HTR-8/SVneo (cell line): ENCODE data around the gene ARHGAP23.

DNA sequence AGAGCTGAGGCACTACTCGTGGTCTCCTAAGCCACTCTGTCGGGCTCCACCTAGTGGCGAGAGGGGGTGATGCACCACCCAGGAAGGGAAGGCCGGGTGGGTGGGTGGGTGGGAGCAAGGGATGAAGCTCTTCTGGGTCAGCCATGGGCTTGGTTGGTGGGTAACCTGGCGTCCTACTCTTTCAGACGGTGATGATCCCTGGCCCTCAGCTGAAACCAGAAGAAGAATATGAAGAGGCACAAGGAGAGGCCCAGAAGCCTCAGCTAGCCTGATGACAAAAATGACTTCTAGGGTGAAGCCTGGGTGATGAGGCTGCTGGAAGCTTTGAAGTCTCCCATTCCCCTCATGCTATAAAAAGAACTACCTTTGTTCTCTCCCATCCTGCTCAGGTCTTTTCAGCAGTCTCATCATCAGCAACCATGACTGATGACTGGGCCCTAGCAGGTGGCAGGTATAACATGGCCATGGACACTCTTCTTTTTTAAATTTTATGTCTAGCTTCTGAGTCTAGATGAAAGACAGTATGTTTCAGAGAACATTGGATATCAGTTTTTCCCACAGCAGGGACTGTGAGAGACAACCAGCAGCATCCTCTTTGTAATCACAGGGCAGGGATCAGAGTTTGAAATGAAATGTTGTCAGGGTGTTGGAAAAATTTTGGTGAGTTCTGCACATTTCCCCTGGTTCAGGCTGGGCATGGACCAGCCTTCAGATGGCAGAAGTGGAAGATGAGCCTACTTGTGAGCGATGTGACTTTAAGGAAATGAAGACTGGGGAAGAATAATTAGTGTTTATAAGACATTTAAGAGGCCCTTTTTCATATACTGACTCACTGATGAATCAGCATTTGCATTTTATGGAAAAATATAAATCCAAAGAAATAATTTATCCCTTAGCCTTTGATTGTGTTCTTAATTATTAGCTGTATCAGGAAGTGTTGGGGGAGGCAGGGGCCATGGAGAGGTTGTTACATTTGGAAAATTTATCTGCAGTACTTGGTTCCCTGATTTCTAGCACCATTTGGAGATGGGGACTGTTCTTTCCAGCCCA is 21.1 kb downstream of the GPR179 start:
- RRBS: no CpG with 5 or more reads among the region's 7 CpGs

- RRBS: no CpG with 5 or more reads among the region's 20 CpGs
Measured at GRCh38 chr17:38415315-38416108, 12.8 kb upstream of the ARHGAP23 start.

DNA sequence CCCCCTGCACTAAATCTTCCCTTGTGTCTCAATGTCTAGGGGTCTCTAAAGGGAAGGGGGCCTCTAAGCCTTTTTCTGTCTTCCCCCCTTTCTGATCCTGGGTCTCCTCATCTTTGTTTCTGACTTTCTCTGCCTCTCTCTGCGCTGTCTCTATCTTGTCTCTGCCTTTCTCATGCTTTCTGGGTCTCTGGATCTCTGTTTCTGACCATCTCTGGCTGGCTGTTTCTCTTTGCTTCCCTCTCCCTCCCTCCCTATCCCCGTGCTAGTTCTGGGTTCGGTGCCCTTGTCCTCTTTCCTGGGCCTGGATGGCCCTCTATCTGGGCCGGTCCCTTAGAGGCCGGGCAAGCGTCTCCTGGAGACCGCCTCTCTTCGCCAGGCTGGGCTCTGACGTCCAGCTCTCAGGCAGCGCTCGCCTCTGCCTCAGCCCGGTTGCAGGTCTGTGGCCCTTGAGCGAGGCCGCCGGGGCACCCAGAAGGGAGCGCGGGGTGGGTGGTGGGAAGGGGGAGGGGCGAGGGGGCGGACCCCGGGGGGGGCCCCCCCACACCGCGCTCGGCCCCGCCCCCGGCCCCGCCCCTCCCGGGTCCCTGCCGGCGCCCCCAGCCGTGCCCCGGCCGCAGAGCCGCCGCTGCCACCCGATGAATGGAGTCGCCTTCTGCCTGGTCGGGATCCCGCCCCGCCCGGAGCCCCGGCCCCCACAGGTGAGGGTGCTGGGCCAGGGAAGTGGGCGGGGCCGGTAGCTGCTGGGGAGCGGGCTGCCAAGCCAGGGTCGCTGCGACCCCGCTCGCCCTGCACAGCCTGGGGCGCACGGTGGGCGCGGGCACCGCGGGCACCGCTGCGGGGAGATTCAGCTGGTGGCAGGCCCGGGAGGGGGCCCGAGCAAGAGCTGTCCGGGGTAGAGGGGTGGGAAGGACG is at the start of gene ARHGAP23:
ARHGAP23 (plus strand) TSS at position 614 of the 912 bp plus-strand sequence.
- RRBS: no CpG with 5 or more reads among the region's 60 CpGs

DNA sequence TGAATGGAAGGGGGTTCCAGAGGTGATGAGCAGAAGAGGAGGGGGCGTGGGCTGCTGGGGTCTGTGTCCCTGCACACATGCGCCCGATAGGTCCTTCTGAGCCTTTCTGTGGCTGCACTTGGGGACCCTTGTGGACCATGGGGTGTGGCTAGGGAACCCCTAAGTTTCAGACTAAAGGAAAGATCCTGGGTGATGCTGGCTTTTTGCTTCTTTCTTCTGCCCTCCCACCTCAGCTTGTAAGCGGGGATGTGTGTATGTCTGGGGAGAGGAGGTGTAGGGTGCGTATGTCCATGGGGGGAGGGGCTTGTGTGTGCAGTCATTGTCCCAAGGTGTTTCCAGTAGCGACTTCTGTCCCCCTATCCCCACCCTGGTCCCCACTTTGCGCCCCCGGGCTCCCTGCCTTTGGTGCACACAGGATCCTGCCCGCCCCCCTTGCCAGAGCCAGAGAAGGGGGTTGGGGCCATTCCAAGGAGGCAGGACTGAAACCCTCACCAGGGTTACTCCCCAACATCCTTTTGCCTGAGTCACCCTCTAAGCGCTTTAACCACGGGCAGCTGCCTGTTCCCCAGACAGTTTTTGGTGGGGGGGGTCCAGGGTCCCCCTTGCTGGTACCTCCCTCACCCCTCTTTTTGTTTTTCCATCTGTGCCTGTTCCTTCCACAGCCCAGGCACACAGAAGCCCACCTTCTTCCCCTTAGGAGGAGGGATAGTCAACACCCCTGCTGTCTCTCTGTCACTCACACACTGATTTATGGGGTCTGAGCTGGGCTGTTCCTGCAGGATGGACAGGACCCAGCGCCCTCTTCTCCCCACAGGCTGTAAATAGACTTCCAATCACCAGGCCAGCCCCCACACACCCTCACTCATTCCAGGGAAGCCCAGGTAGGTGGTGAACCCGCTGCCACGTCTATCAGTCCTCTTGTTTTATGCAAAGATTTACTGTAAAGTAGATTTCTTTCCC is 83.2 kb downstream of the ARHGAP23 start:
- RRBS: no CpG with 5 or more reads among the region's 14 CpGs

- RRBS: no CpG with 5 or more reads among the region's 8 CpGs
Measured at GRCh38 chr17:38617292-38617657, 11.5 kb upstream of the SRCIN1 start.

DNA sequence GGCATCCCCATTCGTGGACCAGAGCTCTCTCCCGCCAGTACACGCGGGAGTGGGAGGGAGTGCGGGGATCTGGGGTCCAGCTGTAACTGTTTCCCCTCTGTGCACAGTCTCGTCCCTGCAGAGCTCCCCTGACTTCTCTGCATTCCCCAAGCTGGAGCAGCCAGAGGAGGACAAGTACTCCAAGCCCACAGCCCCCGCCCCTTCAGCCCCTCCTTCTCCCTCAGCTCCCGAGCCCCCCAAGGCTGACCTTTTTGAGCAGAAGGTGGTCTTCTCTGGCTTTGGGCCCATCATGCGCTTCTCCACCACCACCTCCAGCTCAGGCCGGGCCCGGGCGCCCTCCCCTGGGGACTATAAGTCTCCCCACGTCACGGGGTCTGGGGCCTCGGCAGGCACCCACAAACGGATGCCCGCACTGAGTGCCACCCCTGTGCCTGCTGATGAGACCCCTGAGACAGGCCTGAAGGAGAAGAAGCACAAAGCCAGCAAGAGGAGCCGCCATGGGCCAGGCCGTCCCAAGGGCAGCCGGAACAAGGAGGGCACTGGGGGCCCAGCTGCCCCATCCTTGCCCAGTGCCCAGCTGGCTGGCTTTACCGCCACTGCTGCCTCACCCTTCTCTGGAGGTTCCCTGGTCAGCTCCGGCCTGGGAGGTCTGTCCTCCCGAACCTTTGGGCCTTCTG is 11.3 kb downstream of the MLLT6 start:
- RRBS: no CpG with 5 or more reads among the region's 23 CpGs

- RRBS: no CpG with 5 or more reads among the region's 18 CpGs
Measured at GRCh38 chr17:38724357-38725164, 5.6 kb upstream of the CISD3 start.

DNA sequence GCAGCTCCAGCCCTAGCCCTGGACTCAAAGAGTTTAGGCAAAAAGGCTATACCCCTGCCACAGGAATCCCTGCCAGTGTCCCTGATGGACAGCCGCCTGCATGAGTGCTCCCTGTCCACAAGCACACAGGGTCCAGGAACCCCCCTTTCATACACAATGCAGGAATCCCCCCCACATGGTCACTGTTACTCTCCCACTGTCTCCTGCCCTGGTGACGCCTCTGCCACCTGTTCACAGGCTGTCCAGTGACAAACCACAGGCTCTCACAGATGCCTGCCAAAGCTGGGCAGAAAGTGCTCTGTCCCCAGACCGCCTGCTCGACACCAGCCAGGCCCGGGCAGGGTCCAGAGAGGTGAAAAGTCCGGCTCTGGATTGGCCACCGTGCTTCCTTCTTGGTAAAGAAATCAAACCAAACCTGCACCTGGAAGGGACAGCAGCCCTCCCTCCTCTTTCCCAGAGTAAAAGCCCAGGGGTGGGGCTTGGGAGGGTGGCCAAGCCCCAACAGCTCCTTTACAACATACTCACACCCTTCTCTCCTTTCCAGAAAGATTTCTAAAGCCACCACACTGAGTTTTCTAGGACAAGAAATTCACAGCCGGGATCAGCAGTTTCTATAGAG is 6.3 kb downstream of the PCGF2 start:
- RRBS: no CpG with 5 or more reads among the region's 8 CpGs

- RRBS: no CpG with 5 or more reads among the region's 5 CpGs
Measured at GRCh38 chr17:38743530-38744197, 4.5 kb downstream of the PCGF2 start.

- RRBS: no CpG with 5 or more reads among the region's 8 CpGs
Measured at GRCh38 chr17:38779315-38779761, 20.0 kb downstream of the PIP4K2B start.

- RRBS: no CpG with 5 or more reads among the region's 9 CpGs
Measured at GRCh38 chr17:38796841-38797468, 2.4 kb downstream of the PIP4K2B start.

GRCh38 chr17:38825968-38826361 is 844 bp upstream of the CWC25 start:
- RRBS: no CpG with 5 or more reads among the region's 16 CpGs

GRCh38 chr17:38870293-38870817 is 497 bp downstream of the LASP1 start:
- RRBS: 2% methylated on average over 9 of the region's 41 CpGs

- RRBS: no CpG with 5 or more reads among the region's 15 CpGs
Measured at GRCh38 chr17:38896091-38897005, 26.5 kb downstream of the LASP1 start.

GRCh38 chr17:38911323-38911844 is 41.5 kb downstream of the LASP1 start:
- RRBS: no CpG with 5 or more reads among the region's 7 CpGs

DNA sequence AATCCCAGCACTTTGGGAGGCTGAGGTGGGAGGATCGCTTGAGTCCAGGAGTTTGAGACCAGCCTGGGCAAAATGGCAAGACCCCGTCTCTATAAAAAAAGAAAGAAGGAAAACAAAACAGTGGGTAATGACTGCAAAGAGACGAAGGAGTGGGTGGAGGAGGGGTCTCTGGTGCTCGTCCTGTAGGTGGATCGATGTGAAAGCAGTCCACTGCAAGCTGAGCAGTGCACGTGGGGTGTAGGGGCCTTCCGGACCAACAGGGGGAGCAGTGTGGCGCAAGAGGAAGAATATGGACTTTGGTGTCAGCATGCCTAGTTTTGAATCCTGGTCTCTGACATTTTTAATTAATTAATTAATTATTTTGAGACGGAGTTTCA is 43.3 kb downstream of the FBXO47 start:
- RRBS: no CpG with 5 or more reads among the region's 9 CpGs

- RRBS: no CpG with 5 or more reads among the region's 2 CpGs
Measured at GRCh38 chr17:38984929-38985258, 17.7 kb upstream of the FBXO47 start.

DNA sequence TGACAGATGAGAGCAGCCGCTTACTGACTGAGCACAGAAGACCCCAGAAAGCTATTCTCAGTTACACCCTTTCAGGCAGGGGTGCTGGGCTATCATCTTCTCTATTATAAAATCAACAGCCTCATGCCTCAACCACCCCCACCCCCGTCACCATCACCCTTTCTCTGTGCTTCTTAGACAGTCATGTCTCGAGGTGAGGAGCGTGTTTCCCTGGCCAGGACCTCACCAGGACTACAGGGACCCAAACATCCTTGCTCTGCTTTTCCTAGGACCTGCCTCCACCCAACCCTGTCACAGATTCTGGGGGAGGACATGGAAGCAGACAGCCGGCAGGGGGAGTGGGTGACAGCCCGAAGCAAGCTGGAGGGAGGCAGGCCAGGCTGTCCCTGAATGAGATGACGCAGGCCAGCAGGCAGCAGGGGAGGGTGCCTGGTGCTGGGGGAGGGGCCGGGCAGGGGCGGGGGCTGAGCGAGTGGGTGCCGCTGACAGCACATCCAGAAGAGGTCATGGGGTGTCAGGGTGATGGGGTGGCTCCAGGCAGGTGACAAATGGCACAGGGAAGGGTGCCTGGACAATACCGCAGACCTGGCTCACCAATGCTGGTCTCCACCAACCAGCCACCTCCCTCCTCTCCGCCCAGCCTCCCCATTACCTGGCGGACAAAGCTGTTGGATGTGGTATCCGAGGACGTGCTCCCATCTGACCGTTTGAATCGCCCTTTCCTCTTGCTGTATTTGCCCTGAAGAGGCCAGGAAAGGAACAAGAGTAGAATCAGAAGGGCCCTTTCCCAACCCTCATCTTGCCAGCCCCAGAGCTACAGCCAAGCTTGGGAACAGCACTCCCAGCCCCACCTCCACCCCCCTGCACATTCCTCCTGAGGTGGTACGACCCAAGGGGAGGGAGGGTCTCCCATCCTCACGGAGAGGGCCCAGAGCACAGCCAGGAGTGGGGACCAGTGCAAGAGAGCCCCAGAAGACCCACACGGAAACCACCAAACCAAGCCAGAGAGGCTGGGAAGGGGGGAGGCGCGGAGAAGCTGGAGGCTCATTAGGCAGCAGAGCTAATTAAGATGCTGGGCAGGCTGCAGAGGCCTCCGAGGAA is 2.9 kb downstream of the CACNB1 start:
- RRBS: 24% methylated on average over 3 of the region's 24 CpGs

GRCh38 chr17:39199623-39200124 is 409 bp upstream of the RPL19 start:
- RRBS: no CpG with 5 or more reads among the region's 21 CpGs

- RRBS: 96% methylated on average over 8 of the region's 16 CpGs
Measured at GRCh38 chr17:39212772-39213459, 12.8 kb downstream of the STAC2 start.